ENCODE measurements around the genes KIAA2013, MIIP, AADACL4 and PRAMEF9.

DNA sequence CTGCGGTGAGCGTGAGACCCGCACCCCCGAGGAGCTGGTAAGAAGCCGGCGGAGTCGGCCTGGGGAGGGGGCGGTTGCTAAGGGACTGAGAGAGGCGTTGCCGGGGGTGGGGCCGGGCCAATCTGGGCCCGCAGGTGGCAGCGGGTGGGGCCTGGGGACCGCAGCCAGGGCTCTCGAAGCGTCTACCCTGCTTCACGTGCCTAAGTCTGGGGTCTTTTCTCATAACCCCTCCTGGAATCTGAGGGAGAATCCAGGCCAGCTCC, 253 bp downstream of the CLCN6 start:
- PRO-cap: no peak

DNA sequence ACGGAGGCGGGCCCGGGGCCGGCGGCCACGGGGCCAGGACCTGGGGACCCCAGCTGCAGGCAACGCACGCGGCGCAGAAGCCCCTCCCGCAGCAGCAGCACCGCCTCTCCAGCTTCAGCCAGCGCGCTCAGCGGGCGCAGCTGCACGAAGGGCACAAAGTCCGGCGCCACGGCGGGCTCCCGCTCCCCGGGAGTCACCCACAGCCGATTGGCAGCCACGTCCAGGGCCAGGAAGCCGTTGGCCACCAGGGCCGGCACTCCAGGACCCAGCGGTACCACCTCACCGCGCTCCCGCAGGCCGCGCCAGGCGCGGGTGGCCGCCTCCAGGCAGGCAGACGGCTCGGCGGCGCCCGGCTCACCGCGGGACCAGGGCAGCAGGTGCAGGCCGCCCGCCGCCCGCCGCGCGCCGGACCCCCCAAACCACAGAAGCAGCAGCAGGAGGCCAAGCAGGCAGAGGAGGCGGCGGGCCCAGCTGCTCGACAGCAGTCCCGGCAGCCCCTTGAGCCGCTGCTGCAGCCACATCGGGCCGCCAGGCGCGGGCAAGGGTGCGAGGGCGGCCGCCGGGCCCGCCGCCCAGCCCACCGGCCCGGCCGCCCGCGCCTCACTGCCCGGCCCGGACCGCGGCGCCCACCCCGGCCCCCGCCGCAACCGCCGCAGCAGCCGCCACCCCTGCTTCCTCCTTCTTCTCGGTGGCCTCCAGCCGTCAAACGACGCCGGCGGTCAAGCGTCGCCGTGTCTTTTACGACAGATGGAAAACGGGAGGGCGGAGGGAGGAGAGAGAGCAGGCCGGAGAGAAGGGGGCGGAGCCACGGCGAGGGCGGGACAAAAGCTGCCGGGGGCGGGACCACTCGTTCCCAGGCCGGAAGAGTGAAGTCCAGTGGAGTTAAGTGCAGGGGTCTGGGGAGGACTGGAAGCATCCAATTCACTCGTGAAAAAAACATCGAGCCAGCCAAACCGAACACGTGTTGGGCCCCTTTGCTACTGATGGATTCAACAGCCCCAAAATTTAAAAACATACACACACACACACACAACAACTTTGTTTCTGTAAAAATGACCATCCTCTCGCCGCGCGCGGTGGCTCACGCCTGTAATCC, at the start of gene KIAA2013:
Gene KIAA2013 (minus strand): TSS at position 711 of the 1,096 bp plus-strand sequence.
- PRO-cap: bidirectional peak, plus-strand start at position 850 of the sequence, minus-strand start at position 687 of the sequence

DNA sequence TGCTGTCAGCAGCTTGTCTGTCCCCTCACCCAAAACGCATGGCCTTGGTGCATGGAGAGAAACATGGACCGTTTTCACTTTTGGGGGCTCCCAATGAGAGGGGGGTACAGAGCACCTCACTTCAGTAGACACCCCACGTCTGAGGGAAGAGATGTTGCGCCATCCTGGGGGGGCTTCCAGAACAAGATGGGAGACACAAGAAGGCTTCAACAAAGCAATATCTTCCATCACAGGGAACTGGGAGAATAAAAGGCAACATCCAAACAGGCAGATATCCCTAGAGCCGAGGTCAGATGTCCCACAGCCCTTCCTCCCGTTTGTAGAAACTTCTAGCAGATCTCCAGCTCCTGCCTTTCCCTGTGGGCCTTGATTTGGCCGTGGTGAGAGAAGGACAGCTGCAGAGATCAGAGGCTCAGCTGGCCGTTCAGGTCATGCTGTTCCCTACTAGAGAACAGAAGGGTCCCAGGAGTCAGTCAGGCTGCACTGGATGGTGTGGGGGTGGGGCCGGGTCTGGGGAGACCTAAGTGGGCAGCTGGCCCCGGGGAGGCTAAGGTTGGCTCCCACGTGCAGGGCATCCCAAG, 4.3 kb downstream of the PLOD1 start:
- PRO-cap: no peak

DNA sequence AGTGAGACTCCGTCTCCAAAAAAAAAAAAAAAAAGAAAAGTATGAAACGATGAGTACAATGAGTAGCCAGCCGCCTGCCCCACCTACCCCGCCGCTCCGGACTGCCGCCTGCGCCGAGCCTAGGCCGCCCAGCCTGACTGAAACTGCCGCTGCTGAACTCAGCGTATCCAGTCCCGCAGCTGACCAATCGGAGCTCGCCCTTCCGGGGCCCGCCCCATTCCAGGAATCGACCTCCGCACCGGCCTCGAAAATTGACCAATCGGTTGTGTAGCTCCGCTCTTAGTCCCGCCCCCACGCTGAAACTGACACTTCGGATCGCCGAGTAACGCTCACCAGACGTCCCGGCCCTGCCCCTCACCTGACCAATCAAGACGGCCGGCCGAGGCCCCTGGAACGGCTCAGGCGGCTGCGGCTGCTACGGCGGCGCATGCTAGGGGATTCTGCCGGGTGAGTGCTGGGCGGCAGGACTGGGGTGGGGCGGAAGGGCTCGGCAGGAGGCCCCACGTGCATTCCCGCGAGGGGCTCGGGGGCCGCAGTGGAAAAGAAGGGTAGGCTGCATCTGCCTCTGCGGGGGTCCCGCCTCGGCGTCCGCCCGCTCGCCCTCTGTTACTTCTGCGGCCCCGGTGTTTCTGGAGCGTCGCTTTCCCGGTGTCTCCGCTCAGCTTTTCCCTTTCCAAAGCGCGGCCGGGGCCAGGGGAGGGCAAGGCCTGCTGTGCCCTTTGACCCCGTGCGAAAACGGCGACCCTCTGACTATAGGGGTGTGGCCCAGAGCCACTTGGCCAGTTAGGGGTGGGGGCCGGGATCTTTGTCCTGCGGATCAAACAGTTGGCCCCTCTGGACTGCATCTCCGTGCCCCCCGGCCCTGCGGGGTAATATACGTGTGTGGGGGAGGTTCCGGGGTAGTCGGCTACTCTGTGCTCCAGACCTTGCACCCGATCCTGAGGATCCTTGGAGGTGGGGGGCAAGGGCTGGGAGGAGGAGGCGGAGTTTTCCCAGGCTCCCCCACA, at the start of gene MIIP:
Gene MIIP (plus strand): TSS at position 393 of the 1,007 bp plus-strand sequence.
- PRO-cap: bidirectional peak, plus-strand start at position 369 of the sequence, minus-strand start at position 139 of the sequence

GRCh38 chr1:12158688-12159191, 8.1 kb upstream of the TNFRSF1B start:
- PRO-cap: no peak

DNA sequence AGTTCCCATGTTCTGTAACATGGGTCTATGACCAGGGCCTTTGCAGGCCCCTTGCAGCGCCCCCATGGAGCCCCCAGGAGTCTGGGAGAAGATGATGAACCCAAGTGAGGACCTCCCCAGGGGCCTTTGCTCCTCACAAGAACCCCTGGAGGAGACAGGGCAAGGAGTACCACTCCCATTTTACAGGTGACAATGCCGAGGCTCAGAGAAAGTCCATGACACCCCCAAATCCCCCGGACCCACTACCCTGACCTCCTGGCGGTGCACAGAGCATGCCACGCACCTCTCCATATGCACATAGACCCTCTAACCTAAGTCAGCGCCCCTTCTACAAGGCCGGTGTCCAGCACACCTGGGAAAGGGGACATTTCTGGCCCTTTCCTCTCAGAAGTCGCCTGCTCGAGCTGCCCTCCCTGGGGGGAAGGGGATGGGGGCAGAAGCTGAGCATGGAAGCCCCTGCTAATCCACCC, 14.5 kb downstream of the TNFRSF1B start:
- PRO-cap: no peak

DNA sequence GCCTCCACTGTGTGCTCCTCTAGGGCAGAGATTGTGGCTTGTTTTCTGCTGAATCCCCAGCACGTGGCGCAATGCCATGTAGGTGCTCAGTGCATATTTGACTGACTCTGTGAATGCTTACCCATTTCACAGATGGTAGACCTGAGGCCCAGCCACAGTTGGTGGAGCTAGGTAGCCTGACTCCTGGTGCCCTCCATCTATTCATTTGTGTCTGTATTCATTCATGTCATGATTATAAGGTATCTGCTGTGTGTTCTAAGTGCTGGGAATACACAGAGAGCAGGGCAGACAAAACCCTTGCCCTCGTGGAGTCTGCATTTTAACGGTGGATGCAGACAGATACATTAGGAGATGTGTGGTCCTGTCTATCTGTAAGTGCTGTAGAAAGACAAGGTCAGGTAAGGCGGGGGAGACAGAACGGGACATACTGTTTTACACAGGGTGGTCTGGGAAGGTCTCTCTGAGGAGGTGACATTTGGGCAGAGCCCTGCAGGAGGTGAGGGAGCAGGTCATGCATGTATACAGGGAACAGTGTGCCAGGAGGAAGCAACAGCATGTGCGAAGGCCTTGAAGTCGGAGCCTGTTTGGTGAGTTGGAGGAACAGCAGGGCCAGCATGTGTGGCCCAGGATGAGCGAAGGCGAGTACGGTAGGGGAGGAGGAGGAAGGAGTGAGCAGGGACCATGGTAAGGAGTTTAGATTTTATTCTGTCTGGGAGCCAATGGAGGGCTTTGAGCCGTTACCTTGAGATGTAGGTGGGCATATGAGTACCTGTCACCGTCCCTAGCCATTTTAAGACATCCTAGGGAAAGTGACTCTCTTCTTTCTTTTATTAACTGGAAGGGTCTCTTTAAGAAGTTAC, 22.8 kb downstream of the TNFRSF1B start:
- PRO-cap: no peak

DNA sequence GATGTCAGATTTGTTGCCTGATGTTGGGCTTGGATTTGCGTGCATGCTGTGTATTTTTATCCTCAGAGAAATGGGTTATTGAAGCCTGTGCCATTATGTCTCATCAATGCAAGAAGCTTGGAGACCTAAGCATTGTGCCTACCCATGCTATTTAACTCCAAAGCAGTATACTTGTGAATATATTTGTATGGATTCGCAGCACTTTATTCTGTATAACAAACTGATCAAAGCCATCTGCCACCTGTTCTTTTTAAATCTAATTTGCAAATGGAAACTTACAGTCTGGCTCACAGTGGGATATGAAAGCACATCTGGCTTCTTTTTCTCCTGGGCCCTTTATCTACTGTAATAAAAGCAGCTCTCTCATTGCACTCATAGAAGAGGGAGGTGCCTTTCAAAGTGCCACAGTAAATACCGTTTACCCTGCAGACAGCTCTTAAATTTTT, 109.9 kb downstream of the VPS13D start:
- PRO-cap: no peak

- PRO-cap: no peak
These were observed 115.6 kb downstream of the VPS13D start for GRCh38 chr1:12345314-12345852.

DNA sequence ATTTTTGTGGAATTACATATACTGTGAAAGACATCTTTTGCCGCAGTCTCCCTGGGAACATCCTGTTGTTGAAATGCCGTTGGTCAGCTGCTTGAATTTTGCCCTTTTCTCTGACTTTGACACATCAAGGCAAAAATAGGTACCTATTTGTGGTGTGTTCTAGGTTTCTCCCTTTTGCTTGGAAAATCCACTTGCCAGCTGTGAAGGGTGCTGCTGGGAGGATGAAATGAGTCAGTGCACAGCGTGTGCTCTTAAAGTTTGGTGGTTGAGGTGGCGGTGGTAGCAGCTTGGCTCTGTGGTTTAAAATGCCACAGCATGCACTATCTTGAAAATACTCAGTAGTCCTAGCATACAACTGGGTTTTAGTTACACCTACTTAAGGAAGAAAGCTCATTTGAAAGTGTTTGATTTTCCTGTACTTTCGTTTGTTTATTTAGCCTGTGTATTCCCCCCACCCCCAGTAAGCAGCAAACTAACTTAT, 183.8 kb downstream of the DHRS3 start:
- PRO-cap: no peak

- PRO-cap: no peak
These were observed 182.1 kb downstream of the DHRS3 start for GRCh38 chr1:12435488-12436755.

- PRO-cap: no peak
These were observed 164.0 kb downstream of the DHRS3 start for GRCh38 chr1:12453966-12454423.

DNA sequence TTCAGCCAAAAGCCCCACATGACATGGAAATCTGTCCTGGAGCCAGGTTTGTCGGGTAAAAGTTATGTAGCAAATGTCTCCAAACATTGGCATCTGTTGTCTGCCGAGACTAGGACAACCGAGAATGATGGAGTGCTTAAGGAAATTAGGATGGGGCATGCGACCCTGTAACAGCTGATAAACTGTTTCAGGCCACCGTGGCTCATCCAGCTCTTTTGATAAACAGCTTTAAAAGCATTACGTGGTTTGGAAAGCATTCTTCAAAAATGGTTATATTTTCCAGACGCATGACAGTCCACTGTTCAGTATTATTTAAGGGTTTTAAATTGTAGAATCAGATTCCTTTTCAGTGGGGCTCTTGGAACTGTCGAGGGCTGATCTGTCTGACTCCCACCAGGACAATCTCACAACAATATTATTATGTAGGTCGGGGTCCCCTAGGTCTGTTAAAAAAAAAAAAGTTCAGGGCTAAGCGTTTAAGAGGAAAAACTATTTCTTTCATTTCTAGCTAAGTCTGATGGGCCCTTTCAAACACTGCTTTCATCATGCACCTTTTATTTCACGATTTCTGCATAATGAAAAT, 143.9 kb downstream of the DHRS3 start:
- PRO-cap: no peak

DNA sequence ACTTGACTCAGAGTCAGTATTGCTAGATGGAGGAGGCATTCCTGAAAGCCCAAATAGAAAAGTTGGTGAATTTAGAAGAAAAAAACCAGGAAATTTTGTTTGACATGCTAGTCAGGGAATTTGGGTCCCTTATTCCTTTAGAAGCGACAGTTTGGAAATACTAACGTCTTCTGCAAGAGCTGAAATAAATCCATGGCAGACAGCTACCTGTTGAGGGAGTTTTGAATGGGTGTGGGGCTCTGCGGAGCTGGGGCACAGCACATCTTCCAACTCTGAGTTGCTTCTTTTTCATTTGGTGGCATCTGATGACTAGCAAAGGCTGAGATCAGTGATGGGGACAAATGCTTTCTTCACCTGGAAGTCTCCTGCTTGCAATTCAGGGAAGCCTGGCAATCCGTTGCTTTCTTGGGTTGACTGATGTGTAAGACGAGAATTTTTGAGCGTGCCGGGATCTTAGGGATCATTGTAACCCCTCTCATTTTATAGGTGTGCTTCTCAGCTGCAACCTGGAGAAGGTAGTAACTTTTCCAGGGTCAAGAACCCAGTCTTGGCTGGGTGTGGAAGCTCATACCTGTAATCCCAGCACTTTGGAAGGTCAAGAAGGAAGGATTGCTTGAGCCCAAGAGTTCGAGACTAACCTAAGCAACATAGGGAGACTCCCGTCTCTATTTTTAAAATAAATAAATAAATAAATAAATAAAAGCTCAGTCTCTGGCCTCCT, 6.6 kb downstream of the DHRS3 start:
- PRO-cap: no peak

- PRO-cap: no peak
These were observed 9.0 kb upstream of the AADACL4 start for GRCh38 chr1:12634784-12635328.

GRCh38 chr1:12643878-12644616, at the start of gene AADACL4:
Gene AADACL4, plus strand, starts transcription at chr1:12644085.
- PRO-cap: no peak

- PRO-cap: no peak
These were observed at the start of gene PRAMEF9 for GRCh38 chr1:13171647-13172053. Gene PRAMEF9, plus strand, starts transcription at chr1:13171848.

- PRO-cap: no peak
These were observed 30.1 kb downstream of the PDPN start for GRCh38 chr1:13613777-13614012.

- PRO-cap: no peak
These were observed 31.9 kb downstream of the PRDM2 start for GRCh38 chr1:13731972-13732198.

- PRO-cap: bidirectional peak, plus-strand start at chr1:13749788, minus-strand start at chr1:13749886; bidirectional peak, plus-strand start at chr1:13749994, minus-strand start at chr1:13749975
These were observed 49.9 kb downstream of the PRDM2 start for GRCh38 chr1:13749514-13750570.